Progenitor cell of endocrine pancreas (in vitro differentiated cells): ENCODE measurements around a stretch of chr1.

DNA sequence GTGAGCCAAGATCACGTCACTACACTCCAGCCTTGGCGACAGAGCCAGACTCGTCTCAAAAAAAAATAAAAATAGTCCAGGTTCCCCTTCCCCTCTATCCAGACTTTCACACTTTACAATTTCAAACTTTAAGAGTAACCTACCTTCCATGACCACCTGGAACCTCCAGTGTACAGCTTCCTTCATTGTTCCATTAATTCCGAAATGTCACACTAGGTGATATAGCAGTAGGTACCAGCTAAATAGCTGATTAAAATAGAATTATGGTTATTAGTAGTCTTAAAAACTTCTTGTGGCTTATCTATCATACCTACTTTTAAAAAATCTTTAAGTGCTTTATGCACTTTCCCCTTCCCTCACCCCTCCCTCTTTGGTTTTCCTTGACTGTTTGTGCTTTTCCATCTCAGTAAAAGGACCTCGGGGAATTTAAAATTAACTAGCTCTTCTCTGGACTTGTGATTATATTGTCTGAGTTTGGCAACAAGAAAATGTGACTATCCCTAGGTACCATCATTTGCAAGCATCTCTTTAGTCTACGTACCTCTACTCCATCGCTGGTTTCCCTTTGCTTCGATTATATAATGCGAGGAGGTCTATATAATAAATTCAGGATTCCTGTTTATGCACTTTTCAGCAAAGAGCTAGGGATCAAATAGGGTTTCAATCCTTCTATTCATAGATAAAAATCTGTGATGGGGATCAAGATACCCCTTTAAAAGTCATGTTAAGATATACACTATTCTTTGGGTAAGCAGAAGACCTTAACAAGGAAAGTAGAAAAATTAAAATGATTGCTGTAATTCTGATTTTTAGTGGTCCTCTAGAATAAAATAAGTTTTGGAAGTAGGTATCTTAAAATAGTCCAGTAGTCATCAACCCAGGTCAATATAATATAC is 11.3 kb downstream of the COX20 start:
- PRO-cap: no peak

DNA sequence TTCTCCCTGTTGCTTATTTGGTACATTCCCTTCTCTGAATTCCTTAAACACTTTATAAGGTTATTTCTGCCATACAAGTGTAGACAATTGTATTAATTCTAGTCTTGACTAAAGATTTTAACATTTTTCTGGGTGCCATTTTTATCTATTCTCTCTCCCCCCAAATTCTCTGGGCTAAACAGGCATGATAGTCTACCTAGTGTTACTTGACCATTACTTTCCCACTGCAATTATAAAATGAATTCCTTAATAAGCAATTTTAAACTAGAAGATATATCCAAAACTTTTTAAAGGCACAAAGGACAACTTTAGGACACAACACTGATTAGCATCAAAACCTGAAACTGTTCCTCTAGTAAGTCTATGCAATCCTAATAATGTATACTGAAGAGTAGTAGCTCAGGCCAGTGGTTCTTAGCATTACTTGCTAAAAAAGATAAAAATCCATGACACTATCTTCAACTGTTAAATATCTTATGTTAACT is 12.1 kb downstream of the HNRNPU start:
- PRO-cap: no peak

GRCh38 chr1:244862912-244863314 is 1.4 kb downstream of the HNRNPU start:
- PRO-cap: bidirectional peak, plus-strand start at chr1:244863173, minus-strand start at chr1:244863000

DNA sequence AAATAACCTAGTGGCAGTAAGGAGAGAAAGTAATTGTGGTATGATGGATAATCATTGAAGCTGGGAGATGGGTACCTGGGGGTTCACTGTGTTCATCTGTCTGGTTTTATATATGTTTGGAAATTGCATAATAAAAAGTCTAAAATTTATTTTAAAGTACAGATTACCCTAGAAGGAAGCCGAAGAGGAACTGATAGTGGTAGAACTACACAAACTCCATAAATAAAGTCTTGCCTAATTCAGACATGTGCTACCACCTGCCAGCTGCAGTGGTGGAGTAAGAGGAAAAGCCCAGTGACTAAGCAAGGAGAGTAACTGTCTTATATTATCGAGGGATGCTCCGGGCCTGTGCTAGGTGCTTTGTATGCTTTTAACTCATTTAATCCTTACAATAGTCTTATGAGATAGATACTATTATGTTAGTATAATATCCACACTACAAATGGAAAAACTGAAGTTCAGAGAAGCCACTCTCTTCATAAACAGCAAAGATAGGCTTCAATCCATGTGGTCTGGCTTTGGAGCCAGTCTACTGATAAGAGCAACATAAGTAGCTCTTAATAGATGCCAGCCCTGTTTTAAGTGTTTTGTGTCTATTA is 48.5 kb upstream of the EFCAB2 start:
- PRO-cap: no peak

- PRO-cap: no peak
Observed at GRCh38 chr1:244954438-244954729, 15.1 kb upstream of the EFCAB2 start.

DNA sequence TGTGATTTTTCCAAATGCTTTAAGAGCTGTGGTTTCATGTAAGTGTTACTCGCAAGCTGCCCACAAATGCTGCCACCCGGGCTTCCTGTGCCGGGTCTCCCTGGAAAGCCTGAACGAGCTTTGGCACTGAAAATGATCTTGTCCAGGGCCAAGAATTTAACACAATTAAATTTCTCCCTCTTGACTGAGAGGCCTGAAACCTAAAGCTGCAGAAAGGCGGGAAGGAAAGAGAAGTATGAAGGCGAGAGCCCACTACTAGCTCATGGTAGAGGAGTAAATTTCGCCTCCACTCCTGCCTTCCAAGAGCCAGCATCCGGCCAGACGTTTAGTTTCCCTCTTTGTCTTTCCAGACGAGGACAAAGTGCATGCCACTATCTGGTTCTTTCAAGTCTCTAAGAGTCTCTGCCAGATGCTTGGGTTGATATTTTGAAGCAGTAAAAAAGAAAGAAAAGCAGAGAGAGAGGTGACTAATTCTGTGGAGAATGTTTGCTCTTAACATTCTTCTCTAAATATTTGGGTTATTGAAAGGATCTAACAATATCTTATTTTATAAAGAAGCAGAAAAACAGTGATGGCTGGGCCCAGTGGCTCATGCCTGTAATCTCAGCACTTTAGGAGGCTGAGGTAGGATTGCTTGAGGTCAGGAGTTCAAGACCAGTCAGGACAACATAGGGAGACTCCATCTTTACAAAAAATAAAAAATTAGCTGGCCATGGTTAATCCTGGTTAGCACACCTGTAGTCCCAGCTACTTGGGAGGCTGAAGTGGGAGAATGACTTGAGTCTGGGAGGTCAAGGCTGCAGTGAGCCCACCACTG is 5.1 kb upstream of the EFCAB2 start:
- PRO-cap: no peak

GRCh38 chr1:245046628-245047083 is 77.2 kb downstream of the EFCAB2 start:
- PRO-cap: no peak

- PRO-cap: no peak
Observed at GRCh38 chr1:245051355-245052678, 82.3 kb downstream of the EFCAB2 start.

DNA sequence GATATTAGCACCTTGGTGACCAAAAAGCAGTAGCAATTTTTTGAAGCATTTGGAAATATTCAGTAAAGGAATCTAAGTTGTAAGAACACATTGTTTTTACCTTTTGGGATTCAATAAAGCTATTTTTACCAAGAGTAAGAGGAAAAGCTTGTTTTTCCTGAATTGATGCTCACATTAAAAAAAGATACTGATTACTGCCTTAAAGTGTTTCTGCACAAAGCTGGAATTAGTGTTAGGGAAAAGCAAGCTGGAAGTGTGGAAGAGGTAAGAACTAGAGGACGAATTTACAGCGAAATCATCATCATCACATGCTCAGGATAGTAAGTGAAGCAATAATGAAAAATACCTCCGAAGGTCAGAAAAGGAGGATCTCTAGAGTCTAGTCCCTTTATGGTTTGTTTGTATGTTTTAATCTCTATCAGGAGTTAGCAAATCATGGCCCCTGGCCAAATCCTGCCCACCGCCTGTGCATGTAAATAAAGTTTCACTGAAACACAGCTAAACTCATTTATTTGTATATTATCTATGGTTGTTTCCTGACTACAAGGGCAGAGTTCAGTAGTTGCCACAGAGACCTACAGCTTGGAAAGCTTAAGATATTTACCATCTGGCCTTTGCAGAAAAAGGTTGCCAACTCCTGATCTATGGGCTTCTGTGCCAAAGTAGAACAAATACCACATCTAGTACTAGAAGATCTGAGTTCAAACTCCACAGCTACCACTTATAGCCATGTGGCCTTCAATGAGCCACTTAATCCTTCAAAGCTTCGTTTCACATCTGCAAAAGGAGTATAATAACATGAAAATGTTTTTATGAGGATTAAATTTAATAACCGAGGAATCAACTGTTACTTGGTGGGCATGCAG is 91.2 kb downstream of the EFCAB2 start:
- PRO-cap: no peak

- PRO-cap: no peak
Observed at GRCh38 chr1:245816373-245817245, 661.8 kb downstream of the KIF26B start.

DNA sequence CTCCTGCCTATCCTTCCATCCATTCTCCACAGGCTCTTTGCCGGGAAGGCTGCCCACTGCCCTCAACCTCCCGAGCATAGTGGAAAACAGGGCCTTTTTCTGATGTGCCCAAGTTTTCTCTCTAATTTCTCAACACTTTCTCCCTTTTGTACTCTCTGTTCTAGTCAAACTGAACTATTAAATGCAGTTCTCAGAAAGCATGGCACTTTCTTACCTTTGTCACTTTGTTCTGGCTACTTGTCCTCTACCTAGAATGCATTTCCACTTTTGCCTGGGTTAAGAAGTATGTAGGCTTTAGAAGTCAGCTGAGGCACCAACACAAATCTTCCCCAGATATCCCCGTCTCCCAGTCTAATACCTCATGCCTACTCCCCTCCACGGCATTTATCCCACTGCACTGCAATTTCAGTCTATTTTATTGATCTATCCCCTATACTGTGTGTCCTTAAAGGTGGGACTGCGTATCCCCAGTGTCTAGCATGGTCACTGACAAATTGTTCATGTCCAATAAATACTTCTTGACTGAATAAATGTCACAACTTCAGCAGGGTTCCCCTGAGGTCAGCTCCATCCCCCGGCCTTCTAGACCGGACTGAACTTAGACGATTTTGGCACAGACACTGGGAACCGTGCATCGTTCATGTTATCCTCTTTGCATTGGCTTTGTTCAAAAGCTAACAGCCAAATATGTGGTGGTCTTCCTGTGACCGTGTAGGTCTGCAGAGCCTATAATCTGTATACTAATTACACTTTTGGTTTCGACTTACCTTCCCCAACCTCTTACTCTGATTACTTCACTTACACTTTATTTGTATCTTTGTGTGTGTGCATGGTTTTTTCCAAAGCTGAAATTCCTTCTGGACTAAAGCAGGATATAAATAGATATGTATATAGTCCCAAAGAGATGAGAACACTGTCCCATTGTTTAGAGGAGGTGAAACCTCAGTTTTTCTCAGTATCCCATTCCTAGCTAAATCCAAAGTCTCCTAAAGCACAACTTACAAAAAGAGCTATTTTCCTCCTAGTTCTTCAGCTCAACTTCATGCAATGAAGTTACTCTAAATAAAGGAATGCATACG is 442.6 kb downstream of the SMYD3 start:
- PRO-cap: no peak

GRCh38 chr1:246108875-246109340 is 398.2 kb downstream of the SMYD3 start:
- PRO-cap: no peak

GRCh38 chr1:246116939-246118043 is 389.8 kb downstream of the SMYD3 start:
- PRO-cap: no peak

DNA sequence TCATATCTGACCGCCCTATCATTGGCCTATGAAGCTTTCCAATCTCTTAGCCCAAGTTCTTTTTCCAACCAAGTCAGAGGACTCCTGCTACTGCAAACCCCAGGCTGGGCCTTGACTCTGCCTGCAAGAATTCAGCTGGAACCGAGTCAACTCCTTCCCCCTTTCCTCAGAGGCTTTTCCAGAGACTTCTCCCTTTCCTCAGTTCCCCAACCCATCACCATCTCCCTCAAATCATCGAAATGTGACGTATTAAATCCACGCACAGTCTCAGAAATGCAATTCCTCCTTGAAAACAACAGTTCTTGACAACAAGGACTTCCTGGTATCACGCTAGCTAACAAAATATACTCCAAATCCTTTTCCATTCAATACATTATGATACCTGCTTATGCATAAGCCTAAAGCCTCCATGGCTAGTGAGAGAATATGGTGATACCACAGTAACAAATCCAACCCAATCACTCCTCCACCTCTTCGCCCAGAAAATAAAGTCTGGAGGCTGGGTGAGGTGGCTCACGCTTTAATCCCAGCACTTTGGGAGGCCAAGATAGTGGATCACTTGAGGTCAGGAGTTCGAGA is 304.6 kb downstream of the SMYD3 start:
- PRO-cap: no peak

- PRO-cap: no peak
Observed at GRCh38 chr1:246203482-246203948, 303.6 kb downstream of the SMYD3 start.

GRCh38 chr1:246417119-246417842 is 89.8 kb downstream of the SMYD3 start:
- PRO-cap: no peak

DNA sequence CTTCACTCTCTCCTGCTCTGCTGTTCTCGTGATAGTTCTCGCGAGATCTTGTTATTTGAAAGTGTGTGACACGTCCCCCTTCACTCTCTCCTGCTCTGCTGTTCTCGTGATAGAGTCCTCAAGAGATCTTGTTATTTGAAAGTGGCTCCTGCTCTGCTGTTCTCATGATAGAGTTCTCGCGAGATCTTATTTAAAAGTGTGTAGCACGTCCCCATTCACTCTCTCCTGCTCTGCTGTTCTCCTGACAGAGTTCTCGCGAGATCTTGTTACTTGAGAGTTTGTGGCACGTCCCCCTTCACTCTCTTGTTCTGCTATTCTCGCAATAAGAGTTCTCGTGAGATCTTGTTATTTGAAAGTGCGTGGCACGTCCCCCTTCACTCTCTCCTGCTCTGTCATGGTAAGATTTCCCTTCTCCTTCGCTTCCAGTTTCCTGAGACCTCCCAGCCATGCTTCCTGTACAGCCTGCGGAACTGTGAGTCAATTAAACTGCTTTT is 47.9 kb downstream of the SMYD3 start:
- PRO-cap: no peak

- PRO-cap: bidirectional peak, plus-strand start at chr1:246565969, minus-strand start at chr1:246565849
Observed at GRCh38 chr1:246565757-246566091, 337 bp downstream of the TFB2M start.

GRCh38 chr1:246607413-246607846 is 41.2 kb downstream of the CNST start:
- PRO-cap: no peak

DNA sequence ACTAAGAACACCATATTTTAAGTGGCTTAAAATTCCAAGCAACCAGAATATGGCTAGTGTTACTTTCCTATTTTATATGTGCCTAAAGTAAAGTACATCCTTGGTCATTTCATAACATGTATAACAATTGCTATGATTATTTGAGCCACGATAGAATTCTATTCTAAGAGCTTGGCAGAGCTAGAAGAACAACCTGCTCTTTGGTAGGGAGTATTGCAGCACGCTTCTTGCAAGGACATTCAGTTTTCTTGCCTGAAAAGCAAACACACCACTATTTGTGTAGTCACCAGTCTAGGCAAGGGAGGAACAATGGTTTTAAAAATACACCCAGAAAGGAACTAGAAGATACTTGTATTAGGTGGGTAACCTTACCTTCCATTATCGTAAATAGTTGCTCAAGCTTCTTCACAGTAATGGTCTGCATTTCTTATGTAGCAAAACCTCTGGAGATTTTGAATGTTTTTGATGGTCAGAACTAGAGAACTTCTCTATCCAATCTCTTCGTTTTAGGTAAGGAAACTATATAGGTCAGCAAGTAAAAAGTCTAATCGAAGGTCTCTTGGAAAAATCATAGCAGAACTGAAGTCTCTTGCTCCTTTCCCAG is 51.6 kb downstream of the CNST start:
- PRO-cap: no peak